Occipital lobe (tissue), 2 donors: ENCODE measurements around a stretch of chr10.

DNA sequence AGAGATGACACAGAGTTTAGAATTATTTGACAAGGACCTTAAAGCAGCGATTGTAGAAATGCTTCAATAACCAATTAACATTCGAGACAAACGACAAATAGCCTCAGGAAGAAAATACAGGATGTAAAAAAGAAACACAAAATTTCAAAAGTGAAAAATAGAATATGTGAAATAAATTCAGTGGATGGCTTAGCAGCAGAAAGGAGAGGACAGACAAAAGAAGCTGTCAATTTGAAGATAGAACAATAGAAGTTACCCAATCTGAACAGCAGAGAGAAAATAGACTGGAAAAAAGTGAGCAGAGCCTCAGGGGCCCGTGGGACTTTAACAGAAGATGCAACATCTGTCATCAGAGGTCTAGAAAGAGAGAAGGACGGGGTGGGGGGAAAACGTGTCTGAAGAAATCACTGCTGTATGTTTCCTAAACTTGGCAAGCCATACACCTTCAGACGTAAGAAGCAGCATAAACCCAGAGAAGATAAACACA lies 7.8 kb downstream of the WDR37 start:
- RAMPAGE, long total RNA = no peak

DNA sequence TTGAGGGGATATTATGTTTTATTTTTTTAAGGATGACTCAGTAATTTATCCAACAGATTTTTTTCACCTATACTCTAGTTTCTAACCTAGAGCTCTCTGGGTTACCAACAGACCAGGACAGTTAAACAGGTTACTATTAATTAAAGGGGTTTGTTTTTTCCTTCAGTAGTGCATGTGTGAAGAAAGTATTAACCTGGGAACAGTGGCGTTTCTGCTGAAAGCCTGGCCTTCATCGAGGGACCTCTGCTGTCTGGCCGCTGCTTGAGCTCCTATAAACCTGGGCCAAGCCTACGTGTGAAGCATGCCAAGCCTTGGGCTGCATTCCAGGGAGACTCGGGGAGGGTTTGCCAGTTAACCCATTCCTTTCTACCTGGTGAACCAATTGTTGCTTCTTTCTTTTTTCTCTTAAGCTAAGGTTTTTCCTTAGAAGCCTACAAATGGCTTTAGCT lies 23.5 kb downstream of the PFKP start:
- RAMPAGE, long total RNA = no peak

DNA sequence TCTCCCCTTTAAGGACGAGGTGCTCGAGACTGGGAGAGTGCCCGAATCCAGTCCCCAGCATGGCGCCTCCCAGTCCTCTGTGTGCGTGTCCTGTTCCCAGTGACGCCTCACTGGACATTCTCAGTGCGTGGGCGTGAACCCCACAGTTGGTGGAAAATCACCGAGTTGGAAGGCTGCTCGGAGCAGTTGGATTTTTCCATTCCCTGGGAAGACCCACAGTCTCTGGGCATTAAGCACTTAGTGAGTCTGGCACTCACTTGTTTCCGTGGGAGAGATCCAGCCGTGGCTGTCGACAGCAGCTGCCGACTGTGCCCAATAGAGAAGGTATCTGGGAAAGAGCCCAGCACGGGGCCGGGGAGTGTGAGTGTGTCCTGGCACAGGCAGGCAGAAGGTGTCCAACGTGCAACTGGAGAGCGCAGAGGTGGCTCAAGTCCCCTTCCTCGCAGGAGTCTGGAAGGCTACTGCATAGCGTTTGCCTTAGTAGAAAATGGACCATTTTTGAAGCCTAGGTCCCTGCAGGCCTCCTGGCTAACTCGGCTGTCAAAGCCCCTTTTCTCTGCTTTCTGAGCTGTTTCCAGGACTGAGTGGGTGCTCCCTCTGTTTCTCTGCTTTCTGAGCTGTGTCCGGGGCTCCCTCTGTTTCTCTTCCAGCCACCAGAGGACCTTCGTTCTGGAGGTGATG lies 37.3 kb downstream of the PFKP start:
- RAMPAGE, long total RNA = no peak

DNA sequence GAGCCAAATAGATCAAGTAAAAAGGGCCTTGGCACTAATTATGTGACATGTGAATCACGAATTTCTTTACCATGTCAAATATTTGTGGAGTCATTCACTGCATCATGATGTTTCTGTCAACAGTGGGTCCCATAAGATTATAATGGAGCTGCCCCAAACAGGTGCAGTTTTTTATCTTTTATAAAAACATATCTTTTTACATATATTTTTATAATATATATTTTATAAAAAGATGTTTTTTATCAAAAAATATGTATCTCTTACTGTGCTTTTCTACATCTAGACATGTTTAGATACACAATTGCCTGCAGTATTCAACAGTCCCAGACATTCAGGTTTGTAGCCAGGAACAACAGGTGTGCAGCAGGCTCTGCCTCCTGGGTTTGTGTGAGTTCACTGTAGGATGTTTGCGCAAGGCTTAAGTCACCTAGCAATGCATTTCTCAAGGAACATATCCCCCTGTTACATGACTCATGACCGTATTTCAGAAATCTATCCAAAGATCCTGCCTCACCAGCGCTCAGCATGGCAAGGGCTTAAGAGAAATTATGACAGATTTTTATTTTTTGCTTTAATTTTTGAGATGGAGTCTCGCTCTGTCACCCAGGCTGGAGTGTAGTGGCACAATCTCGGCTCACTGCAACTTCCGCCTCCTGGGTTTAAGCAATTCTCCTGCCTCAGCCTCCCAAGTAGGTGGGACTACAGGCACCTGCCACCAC lies 41.5 kb downstream of the PITRM1 start:
- RAMPAGE, long total RNA = no peak

DNA sequence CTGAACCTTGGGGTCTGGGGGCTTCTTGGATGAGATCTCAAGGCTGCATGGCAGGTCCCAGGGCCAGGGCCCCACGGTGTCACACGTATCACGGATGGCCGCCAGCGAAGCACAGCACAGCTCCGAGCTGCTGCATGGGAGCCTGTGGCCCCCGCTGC lies 987 bp upstream of the PITRM1 start:
- RAMPAGE, long total RNA = no peak

GRCh38 chr10:3240203-3241006 lies 67.8 kb upstream of the PITRM1 start:
- RAMPAGE, long total RNA = no peak

GRCh38 chr10:3248495-3248965 lies 75.9 kb upstream of the PITRM1 start:
- RAMPAGE, long total RNA = no peak

DNA sequence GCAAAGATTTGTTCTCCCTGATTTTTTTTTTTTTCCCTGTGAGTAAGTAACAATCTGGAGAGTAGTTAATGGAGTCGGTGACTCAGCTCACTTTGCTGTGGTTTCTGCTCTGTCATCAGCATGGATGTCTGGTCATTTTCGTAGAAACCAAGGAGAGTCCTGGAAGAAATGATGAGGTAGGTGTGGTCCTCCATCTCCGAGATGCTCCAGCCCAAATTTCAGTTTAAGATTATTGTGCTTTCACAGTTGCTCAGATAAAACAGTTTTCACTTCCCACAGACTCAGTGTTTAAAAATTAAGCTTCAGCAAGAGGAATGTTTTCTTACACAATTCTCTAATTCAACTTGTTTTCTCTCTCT lies 76.4 kb upstream of the PITRM1 start:
- RAMPAGE, long total RNA = no peak

DNA sequence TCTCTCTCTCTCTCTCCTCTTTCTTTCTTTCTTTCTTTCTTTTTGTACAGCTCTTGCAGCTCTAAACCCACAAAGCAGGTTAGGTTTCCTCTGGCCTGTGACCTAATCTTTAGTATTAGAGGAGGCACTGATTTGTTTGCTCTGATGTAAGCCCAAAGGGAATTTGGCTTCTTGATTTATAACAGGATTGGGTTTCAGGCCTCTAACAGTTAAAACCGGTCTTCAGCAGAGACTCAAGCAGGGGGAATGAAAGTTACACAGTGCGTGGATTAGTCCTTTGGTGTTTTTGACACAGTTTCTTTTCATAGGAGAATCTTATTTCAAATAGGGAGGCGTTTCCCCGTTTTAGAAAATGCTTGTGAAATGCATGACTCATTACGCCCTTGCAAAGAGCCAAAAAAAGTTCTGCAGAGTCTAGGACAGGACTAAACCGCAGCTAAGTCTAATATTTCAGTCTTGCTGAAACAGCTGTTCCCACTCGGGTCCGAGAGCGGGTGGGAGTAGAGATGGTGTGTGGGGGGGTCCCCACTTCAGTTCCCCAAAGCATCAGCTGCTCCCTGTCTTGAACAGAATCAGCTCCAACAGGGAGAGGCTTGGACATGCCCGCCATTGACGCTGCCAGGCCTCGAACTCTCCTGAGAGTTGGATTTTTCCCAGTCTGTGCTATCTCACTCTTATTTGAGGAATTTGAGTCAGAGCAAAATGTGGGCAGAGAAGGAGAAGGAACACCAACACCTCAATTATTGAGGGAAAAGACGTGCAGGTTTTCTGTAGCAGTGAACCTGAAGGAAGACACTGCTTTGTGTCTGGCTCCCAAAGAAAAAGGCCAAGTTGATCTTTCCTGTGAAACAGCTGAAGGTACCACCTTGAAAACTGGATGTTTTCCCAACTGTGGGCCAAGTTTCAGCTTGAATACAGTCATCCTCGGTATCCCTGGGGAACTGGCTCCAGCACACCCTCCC lies 296.6 kb upstream of the PITRM1 start:
- RAMPAGE, long total RNA = no peak

- RAMPAGE, long total RNA = no peak
These were observed 298.9 kb upstream of the PITRM1 start for GRCh38 chr10:3471489-3471917.

- RAMPAGE, long total RNA = no peak
These were observed 290.7 kb downstream of the KLF6 start for GRCh38 chr10:3493859-3495247.

DNA sequence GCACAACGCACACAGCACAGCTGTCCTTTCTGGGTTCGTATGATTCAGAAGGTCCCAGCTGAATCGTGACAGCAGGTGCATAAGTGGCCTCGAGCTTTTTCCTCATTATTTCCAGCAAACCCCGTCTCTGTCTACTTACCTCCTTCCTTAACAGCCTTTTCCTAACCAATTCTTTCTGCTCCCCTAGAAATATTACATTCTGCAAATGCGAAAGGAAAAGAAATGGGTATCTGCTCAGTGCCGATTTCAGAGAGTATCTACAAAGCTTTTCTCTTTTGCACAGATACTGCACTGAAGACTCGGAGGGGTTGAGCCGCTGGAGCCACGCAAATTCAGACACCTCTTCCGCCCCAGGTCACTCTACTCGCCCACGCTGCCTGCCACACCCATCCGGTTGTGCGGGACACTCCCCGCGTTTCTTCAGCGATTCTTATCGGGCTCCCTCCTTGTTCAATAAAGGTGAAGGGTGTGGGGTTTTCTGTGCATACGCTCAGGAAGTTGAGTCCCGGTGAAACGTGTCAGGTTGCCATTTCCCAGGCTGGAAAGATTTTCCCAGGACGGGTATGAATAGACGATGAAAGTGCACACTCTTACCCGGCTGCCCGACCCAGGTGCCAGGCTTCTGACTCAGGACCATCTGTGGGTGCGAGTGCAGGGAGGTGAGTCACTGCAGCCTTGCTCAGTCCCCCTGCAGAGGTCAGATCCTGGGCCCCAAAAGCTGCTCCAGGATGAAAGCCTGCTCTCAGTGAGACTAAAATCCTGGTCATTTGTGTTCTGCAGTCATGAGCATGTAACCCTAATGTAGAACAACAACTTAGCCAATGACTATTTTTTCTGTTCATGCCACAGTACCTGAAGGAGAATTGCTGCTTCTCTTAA lies 22.0 kb downstream of the KLF6 start:
- RAMPAGE, long total RNA = no peak

- RAMPAGE, long total RNA = no peak
These were observed 21.0 kb downstream of the KLF6 start for GRCh38 chr10:3763843-3764520.

DNA sequence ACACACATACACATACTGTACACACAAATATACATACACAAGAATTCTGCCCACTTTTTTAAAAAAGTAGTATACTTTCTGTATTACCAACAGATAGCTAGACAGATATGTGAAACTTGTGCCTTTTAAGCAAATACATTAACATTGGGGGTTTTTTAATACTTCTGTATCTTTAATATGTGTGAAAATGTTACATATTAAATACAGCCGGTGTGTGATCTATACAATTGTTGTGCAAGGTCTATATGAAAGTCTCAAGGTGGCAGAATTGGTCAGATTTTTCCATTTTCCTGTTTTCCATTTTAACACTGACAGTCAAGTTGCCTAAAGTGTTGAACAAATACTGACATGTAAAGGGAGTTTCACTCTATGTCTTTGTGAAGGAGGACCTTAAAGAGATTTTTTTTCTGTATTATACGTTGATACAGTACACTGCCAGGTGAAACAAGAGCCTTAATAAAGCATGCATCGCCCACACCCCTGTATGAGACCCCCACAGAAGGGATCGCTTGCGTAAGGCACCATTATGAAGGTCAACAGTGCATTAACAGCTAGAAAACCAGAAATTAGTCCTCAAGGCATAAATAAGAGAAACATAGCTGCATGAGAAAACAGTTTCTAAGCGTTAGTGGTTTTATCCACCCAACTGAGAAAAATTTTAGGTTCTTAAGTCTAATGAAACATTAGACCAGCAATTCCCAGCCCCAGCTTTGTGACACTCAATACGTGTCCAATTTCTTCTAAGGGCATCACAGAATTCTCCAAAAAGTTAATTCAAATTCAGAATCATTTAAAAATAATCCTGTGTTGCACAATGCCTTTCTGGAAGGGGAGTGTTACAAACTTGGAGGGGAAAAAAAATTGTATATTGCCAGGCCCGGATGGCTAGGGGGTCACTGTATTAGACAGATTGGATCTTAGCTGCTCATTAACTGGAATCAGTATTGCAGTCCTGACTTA lies 7.0 kb downstream of the KLF6 start:
- RAMPAGE, long total RNA = no peak

- RAMPAGE, long total RNA = no peak
These were observed 22.5 kb upstream of the KLF6 start for GRCh38 chr10:3807507-3807955.

- RAMPAGE, long total RNA = no peak
These were observed 23.1 kb upstream of the KLF6 start for GRCh38 chr10:3807956-3808616.

GRCh38 chr10:3866401-3866785 lies 81.4 kb upstream of the KLF6 start:
- RAMPAGE, long total RNA = no peak

DNA sequence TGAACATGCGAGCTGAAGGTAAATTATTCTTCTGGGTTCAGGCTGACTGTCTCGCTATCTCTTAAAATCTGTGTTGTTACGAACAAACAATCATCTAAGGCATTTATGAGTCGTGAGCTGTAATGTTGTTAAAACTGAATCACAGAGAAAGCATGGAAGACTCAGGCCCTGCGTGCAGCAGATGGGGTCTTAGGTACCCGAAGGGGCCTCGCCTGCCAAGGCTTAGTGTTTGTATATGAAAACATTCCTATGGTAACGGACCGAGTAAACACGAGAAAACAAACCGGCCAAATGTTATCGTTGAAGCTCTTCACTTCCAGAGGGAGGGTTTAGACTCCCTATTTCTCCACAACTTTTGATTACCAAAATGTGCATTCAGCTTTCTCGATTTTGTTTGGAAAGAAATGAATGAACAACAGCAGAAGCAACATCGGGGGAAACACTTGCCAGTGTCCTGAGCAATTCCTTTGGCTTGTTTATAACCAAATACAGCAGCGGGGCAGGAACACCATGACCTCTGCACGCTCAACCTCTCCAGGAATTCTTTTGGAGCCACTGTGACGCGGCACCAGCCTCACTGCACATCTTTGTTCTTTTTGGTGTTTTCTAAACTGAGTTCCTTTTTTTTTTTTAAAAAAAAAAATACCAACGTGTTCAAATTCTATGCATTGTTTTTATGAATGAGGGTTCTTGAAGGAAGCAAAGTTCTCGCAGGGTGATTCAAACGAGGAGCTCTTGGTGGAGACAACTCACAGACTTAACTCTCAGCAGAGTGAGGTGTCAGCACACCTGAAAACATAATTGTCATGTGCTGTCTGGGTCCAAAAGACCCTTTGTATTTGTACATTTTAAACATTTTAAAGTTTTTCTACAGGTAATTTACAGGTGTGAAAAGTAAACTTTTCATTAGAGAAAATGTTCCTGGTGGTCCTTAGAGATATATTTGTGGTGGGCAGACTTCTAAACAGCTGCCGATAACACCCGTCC lies 121.7 kb upstream of the KLF6 start:
- RAMPAGE, long total RNA = no peak

GRCh38 chr10:3908268-3908480 lies 123.2 kb upstream of the KLF6 start:
- RAMPAGE, long total RNA = no peak

DNA sequence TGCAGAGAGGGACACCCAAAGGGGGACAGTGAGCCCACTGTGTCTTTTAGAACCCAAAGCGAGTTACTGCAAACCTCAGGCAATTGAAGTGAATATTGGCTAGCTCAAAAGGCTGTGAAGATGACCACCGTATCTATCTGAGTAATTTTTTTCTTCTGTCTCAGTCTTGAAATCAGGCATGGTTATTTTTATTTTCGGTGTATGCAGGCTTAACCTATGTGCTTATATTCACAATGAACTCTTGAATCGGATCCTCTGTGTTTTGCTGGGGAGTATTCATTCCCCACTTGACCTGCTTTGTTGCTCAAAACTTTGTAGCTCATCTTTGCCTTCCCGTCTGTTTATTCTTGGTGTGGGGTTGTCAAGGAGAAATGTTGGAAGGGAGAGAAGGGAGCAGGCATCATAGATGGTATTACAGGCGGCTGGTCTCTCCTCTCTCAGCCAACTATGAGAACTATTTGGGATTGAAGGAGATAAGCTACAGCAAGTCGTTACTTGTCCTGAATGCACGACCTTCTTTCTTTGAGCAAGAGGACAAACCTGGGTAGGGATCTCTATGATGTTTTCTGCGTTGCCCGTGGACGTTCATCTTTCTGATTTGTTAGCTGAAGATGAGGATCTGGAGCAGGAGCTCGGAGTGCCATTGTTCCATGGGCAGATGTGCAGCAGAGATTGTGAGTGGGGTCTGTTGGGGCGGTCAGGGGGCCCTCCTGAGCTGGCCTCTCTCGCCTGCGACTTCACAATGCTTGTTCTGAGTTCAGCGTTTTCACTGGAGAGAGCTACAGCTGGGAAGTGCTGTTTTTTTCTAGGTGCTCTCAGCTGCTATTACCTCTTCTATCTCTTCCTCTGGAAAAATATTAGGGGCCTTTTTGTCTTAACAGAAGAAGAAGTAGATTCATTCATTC lies 126.7 kb upstream of the KLF6 start:
- RAMPAGE, long total RNA = no peak